SK-N-SH (cell line): Measurements from ENCODE around the gene BMAL2.

- RRBS = no CpG with 5 or more reads among the region's 3 CpGs
CAGE:
- cytosol, long polyA plus RNA = no peak
- long polyA plus RNA = no peak
- nucleus, long polyA plus RNA = no peak
Measured at GRCh38 chr12:26157007-26157498, 32.2 kb upstream of the BHLHE41 start.

DNA sequence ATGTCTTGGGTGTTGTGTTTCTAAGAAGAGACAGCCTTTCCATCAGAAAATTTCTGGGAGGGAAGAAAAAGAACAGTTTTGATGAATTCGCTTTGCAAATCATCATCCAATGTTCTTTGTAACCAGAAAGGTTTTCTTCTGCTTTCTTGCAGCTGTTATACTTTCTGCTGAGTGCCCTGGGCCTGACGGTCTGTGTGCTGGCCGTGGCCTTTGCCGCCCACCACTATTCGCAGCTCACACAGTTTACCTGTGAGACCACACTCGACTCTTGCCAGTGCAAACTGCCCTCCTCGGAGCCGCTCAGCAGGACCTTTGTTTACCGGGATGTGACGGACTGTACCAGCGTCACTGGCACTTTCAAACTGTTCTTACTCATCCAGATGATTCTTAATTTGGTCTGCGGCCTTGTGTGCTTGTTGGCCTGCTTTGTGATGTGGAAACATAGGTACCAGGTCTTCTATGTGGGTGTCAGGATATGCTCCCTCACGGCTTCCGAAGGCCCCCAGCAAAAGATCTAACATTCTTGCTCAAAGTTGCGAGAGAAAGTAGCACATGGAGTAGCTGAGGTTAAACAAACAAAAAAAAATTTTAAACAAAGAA, 35.3 kb downstream of the SSPN start:
- RRBS = no CpG with 5 or more reads among the region's 15 CpGs
CAGE:
- cytosol, long polyA plus RNA = no peak
- long polyA plus RNA = no peak
- nucleus, long polyA plus RNA = no peak

DNA sequence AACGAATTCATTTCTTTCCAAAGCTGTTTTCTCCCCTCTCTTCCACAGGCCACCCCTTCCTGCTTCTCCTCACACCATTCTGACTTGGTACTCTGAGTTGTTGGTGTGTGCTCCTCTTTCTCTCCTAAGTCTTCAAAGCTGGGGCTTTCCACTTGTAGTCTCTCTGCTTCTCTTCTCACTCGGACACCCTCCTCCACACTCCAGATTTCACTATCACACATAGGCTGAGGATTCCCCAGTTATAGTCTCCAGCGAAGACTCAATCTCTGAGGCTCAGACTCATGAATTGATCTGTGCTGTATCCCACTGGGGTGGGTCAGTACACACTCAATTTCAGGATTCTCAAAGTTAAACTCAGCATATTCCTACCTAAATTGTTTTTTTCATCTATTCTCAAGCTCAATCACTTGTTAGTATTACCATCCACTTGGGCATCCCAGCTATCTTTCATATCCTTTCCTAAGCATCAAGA, 201.1 kb downstream of the SSPN start:
- RRBS = no CpG with 5 or more reads among the region's 3 CpGs
CAGE:
- cytosol, long polyA plus RNA = no peak
- long polyA plus RNA = no peak
- nucleus, long polyA plus RNA = no peak

GRCh38 chr12:26473633-26474201, 278.3 kb downstream of the SSPN start:
- RRBS = no CpG with 5 or more reads among the region's 2 CpGs
CAGE:
- cytosol, long polyA plus RNA = no peak
- long polyA plus RNA = no peak
- nucleus, long polyA plus RNA = no peak

DNA sequence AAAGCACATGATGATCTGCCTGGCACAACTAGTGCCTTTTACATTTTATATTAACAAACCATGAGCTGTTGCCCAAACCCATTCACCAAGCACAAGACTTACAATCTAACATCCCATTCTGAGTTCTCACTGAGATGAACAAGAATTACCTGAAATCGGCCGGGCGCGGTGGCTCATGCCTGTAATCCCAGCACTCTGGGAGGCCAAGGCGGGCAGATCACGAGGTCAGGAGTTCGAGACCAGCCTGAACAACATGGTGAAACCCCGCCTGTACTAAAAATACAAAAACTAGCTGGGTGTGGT, 1.7 kb downstream of the TM7SF3 start:
- RRBS = no CpG with 5 or more reads among the region's 8 CpGs
CAGE:
- cytosol, long polyA plus RNA = no peak
- long polyA plus RNA = no peak
- nucleus, long polyA plus RNA = no peak

- RRBS = no CpG with 5 or more reads among the region's 1 CpG
CAGE:
- cytosol, long polyA plus RNA = no peak
- long polyA plus RNA = no peak
- nucleus, long polyA plus RNA = no peak
Measured at GRCh38 chr12:27185636-27185975, 58.5 kb upstream of the STK38L start.

GRCh38 chr12:27236449-27236802, 7.7 kb upstream of the STK38L start:
- RRBS = no CpG with 5 or more reads among the region's 2 CpGs
CAGE:
- cytosol, long polyA plus RNA = no peak
- long polyA plus RNA = no peak
- nucleus, long polyA plus RNA = no peak

DNA sequence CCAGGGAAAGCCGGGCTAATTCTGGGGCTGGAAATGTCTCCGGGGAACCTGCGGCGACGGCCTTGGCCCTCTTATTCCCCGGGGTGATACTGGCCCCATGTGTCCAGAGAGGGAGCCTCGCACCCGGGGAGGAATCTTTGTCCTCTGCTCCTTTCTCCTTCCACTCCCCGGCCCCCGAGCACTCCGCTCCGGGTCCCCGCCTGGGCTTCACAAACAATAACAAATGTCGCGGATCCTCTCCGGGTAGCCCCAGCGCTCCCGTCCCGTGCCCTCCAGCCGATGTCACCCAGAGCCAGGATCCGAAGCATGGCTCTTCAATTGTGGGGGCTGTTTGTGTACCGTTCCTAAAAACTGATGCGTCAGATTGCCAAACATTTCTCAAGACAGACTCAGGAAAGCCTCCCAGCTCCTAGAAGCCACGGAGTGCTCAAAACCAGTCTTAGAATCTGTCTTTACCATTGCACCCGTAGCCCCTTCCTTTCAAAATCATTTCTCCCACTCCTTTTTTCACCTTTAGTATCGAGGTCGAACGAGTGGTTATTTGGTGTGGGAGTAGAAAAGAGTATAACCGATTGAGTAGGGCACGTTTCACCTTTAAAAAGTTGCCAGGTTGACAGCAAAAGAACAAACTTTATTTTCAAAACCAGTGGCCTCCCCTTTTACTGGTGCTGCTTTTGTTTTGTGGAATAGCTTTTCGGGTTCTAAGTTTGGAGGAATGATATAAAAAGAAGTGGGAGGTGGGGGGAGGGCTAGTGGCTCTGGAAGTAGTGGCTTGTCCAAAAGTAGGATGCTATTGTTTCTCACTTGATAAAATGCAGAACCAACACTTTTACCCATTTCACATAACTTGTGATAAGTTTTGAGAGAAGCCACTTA, 587 bp downstream of the STK38L start:
- RRBS = 0% methylated on average over 1 of the region's 31 CpGs
CAGE:
- cytosol, long polyA plus RNA = no peak
- long polyA plus RNA = no peak
- nucleus, long polyA plus RNA = no peak

GRCh38 chr12:27332667-27333424, at the start of gene BMAL2:
TSS of gene BMAL2 (plus strand) at chr12:27332836.
- RRBS = 1% methylated on average over 52 of the region's 97 CpGs
CAGE:
- cytosol, long polyA plus RNA = no peak
- long polyA plus RNA = no peak
- nucleus, long polyA plus RNA = no peak

GRCh38 chr12:27333425-27334011, 882 bp downstream of the BMAL2 start:
- RRBS = 4% methylated on average over 14 of the region's 39 CpGs
CAGE:
- cytosol, long polyA plus RNA = no peak
- long polyA plus RNA = no peak
- nucleus, long polyA plus RNA = no peak

DNA sequence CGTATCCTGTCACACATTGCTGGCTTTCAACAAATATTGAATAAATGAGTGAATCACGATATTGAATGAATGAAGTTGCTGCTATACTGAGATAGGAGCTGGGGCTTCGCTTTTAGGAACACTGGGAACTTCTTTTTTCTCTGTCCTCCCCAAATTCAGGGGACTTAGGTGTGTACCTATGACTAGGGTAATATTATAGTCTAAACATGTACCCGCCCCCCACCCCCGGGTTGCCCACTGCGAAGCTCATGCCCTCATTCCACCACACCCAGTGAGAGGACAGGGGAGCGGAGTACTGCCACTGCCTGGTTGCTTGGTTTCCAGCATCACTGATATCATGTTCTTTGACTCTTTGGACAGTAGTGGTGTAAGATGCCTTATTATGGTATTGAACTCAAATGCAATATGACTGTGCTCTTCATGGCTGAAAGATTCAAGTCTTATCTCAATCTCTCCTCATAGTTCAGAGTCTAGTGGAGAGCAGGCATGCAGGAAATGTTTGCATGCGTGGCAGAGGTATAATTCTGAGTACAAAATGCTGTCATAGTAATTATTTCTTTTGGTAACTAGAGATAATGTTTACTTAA, 55.8 kb upstream of the REP15 start:
- RRBS = no CpG with 5 or more reads among the region's 8 CpGs
CAGE:
- cytosol, long polyA plus RNA = no peak
- long polyA plus RNA = no peak
- nucleus, long polyA plus RNA = no peak

GRCh38 chr12:27703589-27704287, 6.9 kb upstream of the MRPS35 start:
- RRBS = no CpG with 5 or more reads among the region's 5 CpGs
CAGE:
- cytosol, long polyA plus RNA = no peak
- long polyA plus RNA = no peak
- nucleus, long polyA plus RNA = no peak

- RRBS = 36% methylated on average over 11 of the region's 44 CpGs
CAGE:
- cytosol, long polyA plus RNA = no peak
- long polyA plus RNA = no peak
- nucleus, long polyA plus RNA = no peak
Measured at GRCh38 chr12:27970696-27971871, 1.4 kb downstream of the PTHLH start.

DNA sequence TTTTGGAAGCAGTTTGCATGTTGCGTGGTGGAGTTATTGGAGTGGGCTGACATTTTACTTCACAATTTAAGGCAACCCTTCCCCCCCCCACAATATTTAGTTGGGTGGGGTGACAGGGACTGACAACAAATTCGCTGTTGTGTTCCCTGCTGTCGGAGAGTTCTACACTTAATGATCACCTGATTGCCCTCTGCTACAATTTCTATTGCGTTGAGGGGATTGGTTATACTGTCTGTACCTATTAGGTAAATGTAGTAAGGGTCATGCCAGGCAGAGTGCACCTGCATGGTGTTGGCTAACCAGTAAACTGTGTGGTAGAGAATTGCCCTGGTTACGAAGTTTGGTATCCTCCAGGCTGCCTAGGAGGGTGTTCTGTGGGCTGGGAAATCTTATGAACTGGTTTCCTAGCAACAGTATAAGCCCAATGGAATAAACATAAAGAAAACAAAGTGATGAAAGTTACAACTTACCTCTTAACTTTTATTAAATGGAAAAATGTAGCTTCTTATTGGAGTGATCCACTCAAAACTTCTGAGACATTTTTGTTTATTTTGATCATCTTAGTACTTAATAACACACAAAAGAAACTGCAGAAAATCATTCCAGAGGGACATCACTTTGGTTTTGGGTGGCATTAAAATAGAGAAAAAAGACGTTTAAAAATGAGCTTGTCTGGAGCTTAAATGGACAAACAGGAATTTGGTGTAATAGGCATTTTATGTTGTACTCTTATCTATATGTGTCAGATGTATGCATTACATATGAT, 1.5 kb downstream of the CCDC91 start:
- RRBS = no CpG with 5 or more reads among the region's 6 CpGs
CAGE:
- cytosol, long polyA plus RNA = no peak
- long polyA plus RNA = no peak
- nucleus, long polyA plus RNA = no peak

CAGE:
- cytosol, long polyA plus RNA = no peak
- long polyA plus RNA = no peak
- nucleus, long polyA plus RNA = start-site peak on the plus strand at chr12:28248663-28248759, 33 and 72 reads in 2 replicates
Measured at GRCh38 chr12:28248593-28249197, 58.4 kb downstream of the CCDC91 start.

GRCh38 chr12:28249309-28249923, 59.2 kb downstream of the CCDC91 start:
- RRBS = no CpG with 5 or more reads among the region's 1 CpG
CAGE:
- cytosol, long polyA plus RNA = no peak
- long polyA plus RNA = no peak
- nucleus, long polyA plus RNA = no peak

GRCh38 chr12:28274768-28275089, 84.5 kb downstream of the CCDC91 start:
- RRBS = no CpG with 5 or more reads among the region's 2 CpGs
CAGE:
- cytosol, long polyA plus RNA = no peak
- long polyA plus RNA = no peak
- nucleus, long polyA plus RNA = no peak

DNA sequence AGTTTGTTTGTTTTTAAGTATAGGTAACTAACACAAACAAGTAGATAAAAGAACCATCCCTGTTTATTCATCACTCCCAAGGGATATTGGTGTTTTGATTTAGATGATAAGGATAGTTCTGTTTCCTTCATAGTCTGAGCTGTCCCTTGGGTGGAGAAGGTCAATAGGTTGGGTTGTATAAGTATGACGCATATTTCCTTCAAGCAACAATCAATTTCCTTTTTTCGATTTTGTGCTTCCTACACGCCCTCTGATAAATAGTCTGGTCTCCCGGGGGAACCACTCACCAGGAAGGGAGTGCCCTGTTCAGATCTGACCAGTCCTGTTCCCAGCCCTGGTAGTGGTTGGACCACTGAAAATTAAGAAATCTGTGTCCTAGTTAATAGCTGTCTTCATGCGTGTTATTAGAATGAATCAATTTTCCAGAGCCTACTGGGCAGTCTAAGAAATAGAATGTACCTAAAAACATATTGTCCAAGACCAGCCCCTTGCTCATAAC, 378.7 kb upstream of the FAR2 start:
- RRBS = no CpG with 5 or more reads among the region's 5 CpGs
CAGE:
- cytosol, long polyA plus RNA = no peak
- long polyA plus RNA = no peak
- nucleus, long polyA plus RNA = no peak

DNA sequence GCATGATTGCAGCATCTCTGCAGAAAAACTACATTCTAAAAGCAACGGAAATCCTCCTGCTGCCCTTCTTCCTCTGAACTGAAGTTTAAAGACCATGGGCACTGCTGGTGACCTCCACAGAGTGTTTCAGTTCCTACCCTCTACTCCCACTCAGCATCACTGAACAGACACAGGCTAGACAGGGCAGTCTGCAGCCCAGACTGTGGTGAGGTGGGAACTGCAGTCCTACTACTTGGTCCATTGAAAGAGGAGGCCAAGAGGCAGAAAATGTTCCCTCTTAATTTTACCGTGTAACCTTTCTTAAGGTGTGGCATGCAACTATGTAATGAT, 59.1 kb downstream of the FAR2 start:
- RRBS = no CpG with 5 or more reads among the region's 2 CpGs
CAGE:
- cytosol, long polyA plus RNA = no peak
- long polyA plus RNA = no peak
- nucleus, long polyA plus RNA = no peak

DNA sequence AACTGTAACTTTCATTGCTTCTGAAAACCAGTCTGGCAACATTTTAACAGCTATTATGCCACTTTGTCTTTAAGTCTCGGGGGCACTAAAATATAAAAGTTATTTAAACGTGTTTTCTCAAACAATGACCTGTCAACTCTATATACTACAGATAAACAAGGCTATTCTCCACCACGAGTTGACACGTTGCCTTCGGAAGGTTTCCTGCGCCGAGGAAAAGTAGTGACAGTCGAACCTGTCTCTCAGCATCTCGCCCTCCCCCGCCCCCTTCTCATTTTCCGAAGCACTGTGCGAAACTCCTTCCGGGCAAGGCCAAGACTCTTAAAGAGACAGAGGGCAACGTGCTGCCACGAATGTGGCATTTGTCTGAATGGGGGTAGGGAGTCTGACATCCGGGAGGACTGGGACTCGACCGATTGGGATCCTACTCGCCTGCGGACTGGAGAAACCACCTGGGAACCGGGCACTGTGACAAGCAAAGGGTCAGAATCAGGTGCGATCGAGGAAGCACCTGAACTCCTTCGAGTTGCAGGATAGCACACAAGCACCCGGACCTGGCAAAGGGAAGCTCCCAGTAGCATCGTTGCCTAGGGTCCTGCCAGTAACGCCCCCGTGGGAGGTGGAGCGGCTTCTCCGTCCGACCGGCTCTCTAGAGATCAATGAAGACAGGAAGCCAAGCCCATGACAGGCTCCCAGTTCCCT, 481 bp downstream of the ERGIC2 start:
- RRBS = 1% methylated on average over 15 of the region's 32 CpGs
CAGE:
- cytosol, long polyA plus RNA = no peak
- long polyA plus RNA = no peak
- nucleus, long polyA plus RNA = no peak